Placental pericyte (primary cell): ENCODE data around the gene BEND5.

DNA sequence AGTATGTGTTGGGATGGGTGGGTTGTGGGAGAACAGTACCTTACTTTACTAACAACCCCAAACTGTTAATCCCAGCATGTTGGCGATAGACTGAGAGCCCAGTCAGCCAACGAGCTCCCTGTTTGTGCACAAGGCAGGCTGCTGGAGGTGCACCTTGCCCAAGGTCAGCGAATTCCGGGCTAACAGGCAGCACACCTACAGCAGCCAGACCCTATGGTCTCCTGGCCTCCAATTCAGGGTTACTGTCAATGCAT is 1.5 kb downstream of the TRABD2B start:
- CAGE, long polyA plus RNA = no peak

- CAGE, long polyA plus RNA = no peak
These were observed 24.9 kb downstream of the SLC5A9 start for GRCh38 chr1:48247342-48247877.

DNA sequence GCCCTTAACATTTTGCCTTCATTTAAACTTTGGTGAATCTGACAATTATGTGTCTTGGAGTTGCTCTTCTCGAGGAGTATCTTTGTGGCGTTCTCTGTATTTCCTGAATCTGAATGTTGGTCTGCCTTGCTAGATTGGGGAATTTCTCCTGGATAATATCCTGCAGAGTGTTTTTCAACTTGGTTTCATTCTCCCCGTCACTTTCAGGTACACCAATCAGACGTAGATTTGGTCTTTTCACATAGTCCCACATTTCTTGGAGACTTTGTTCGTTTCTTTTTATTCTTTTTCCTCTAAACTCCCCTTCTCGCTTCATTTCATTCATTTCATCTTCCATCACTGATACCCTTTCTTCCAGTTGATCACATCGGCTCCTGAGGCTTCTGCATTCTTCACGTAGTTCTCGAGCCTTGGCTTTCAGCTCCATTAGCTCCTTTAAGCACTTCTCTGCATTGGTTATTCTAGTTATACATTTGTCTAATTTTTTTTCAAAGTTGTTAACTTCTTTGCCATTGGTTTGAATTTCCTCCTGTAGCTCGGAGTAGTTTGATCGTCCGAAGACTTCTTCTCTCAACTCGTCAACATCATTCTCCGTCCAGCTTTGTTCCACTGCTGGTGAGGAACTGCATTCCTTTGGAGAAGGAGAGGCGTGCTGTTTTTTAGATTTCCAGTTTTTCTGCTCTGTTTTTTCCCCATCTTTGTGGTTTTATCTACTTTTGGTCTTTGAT is 103.6 kb downstream of the SPATA6 start:
- CAGE, long polyA plus RNA = no peak

DNA sequence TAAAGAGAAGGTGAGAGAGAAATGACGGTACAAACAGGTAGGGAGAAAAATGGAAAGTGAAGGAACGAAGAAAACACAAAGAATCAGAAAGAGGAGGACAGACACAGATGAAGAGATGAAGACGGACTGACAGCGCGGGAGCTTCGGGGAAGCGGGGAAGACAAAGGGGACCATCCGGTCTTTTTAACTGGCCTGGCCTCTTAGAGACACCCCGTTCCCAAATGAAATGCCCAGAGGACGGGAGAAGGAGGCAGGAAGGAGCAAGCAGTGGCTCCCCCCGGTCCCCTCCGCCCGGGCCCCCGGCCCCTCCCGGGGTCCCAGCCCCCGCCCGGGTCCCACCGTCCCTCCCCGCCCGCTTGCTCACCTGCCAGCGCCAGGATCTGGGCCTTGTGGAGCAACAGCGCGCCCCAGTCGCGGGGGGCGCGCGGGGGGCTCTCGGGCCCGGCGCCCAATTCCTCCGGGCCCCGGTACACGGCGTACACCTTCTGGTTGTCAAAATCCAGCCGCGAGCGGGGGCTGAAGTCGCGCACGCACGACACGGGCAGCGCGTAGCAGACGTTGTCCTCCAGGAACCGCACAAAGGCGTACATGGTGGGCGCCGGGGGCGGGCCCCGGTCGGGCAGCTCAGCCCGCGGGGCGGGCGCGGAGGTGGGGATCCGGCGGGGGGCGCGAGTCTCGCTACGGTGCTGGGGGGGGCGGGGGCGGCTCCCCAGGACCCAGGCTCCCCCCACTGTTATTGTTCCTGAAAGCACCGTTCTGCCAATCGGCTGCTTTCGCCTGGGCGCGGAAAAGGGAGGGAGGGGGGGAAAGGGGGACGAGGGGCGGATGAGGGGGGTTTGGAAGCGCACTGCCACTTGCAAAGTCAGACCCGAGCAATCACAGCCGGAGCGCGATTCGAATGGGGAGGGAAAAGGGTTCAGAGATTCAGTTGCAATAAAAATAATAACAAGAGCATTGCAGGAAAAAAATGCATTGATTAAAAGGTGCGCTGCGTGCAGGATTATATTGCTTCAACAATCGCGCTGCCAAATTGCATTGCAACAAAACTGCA is at the start of gene BEND5:
BEND5 (minus strand) TSS at position 650 of the 1,051 bp plus-strand sequence.
- CAGE, long polyA plus RNA = no peak

DNA sequence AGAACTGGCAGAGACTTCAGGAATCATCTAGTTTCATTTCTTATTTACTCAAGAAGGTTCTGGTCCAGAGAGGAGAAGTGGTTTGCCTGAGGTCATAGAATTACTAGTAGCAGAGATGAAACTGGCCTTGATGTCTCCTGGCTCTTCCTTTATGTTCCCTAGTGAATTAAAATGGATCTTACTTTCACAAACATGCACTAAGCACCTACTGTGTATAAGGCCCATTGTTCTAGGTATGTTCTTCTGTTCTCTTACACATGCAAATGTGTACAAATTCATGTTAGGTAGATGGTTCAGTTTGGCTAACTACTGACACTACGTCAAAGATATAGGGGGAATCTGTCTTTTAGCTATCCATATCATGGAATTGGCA is 11.3 kb upstream of the ELAVL4 start:
- CAGE, long polyA plus RNA = no peak

DNA sequence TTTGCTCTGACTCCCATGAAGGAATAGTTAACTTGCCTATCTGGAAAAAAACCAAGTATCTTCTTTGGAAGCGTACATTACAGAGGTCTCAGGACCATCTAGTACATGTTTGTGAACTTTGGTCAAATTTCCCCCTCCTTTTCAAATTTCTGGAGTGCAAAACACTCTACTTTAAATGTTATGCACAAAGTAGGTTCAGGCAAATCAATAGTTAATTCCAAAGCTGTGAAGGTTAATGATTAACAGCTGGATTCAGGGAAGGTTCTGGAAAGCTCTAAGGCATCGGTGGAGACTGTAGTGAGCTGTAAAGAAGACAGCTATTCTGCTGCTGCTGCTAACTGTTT is 70.9 kb downstream of the ELAVL4 start:
- CAGE, long polyA plus RNA = no peak

- CAGE, long polyA plus RNA = no peak
These were observed 116.2 kb upstream of the DMRTA2 start for GRCh38 chr1:50539316-50539913.

GRCh38 chr1:50873310-50873942 is 86.6 kb downstream of the FAF1 start:
- CAGE, long polyA plus RNA = no peak

DNA sequence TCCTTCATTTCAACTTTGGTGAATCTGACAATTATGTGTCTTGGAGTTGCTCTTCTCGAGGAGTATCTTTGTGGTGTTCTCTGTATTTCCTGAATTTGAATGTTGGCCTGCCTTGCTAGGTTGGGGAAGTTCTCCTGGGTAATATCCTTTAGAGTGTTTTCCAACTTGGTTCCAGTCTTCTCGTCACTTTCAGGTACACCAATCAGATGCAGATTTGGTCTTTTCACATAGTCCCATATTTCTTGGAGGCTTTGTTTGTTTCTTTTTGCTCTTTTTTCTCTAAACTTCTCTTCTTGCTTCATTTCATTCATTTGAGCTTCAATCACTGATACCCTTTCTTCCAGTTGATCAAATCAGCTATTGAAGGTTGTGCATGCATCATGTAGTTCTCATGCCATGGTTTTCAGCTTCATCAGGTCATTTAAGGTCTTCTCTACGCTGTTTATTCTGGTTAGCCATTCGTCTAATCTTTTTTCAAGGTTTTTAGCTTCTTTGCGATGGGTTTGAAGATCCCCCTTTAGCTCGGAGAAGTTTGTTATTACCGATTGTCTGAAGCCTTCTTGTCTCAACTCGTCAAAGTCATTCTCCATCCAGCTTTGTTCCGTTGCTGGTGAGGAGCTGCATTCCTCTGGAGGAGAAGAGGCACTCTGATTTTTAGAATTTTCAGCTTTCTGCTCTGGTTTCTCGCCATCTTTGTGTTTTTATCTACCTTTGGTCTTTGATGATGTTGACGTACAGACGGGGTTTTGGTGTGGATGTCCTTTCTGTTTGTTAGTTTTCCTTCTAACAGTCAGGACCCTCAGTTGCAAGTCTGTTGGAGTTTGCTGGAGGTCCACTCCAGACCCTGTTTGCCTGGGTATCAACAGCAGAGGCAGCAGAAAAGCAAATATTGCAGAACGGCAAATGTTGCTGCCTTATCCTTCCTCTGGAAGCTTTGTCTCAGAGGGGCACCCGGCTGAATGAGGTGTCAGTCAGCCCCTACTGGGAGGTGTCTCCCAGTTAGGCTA is 50.5 kb downstream of the FAF1 start:
- CAGE, long polyA plus RNA = no peak

DNA sequence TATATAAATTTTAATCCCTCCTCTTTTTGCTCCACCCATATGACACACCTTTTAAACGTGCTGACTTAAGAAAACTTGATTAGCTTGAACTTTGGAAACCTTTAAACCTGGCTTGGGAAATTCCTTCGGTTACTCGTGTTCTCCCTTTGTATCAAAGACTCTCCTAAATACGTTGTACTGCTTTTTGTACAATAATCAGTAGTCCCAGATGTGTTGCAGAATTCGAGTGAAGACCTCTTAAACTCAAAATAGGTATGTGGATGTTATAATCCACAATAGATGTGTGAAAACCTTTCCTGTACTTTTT is 1.3 kb downstream of the RNF11 start:
- CAGE, long polyA plus RNA = no peak

DNA sequence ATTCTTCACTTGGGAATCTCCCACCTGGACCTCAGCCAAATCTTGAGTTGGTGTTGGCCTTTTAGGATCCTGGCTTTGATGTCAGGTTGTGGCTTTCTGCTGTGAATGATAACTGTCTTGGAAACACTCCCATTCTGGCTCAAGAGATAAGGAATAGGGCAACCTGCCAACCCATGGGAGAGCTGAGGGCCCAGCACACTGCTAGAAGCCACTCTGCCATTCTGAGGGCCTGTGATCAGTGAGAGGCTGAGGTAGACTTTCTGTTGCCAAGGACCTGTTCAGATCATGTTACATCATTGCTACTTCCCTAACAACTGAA is 45.9 kb downstream of the TTC39A start:
- CAGE, long polyA plus RNA = no peak

- CAGE, long polyA plus RNA = no peak
These were observed 864 bp downstream of the EPS15 start for GRCh38 chr1:51517797-51519007.

DNA sequence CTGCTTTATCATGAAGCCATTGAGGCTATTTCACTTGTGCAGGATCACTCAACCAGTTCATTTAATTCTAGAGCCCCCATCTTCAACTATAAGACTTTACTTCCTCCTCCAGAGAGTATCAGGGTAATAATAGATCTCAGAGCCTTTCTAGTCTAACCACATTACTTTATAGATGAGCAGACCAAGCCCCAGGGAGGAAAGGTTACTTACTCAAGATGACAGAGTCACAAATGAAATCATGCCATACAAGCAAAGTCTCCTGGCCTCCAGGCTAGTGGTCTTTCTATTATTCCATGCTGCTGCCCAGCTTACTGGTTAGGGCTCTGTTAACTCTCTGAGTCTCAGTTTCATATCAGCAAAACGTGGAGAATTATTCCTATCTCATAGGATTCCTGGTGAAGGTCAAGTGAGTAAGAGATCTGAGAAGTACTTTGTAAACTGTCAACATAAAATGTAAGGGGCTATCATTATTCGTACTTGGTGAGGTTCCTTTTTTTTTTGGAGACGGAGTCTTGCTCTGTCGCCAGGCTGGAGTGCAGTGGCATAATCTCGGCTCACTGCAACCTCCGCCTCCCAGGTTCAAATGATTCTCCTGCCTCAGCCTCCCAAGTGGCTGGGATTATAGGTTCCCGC is 46.4 kb upstream of the OSBPL9 start:
- CAGE, long polyA plus RNA = no peak

- CAGE, long polyA plus RNA = no peak
These were observed 104.7 kb downstream of the NRDC start for GRCh38 chr1:51773858-51774180.

- CAGE, long polyA plus RNA = no peak
These were observed 94.1 kb downstream of the NRDC start for GRCh38 chr1:51784160-51785154.

DNA sequence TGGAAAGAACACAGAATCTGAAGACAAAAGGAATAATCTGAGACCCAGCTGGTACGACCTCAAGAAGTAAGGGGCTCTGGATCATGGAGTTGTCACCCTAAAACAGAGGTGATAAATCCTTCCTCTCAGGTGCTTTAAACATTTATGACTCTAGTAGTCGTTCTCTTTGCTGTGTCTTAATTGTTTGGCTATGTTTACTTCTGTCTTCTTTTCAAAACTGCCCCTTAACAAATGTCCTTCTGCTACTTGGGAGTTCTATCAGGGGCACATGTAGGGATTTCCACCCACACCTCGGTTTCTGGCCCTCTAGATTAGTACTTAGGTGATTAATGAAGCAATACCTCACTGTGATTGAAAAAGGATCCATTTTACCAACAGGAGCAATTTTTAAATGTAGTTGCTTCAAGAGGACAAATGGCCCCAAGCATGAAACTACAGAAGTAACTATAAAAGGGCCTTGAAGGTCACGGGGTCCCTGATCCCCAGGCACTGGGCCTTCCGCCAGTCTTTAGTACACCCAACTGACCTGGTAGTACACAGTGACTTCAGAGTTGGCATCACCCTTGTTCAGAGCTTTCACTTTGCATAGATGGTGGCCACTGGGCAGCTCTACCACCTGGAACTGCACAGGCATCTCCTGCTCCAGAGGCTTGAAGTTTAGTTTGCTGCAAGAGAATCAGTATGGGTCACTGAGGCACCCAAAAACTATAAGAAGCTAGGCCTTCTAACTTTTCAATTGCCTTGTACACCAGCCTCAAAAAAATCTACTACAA is 84.4 kb downstream of the NRDC start:
- CAGE, long polyA plus RNA = no peak

GRCh38 chr1:51794842-51795553 is 83.5 kb downstream of the NRDC start:
- CAGE, long polyA plus RNA = no peak

GRCh38 chr1:51863354-51863740 is 15.2 kb downstream of the NRDC start:
- CAGE, long polyA plus RNA = no peak

GRCh38 chr1:51976704-51977673 is 13.5 kb downstream of the RAB3B start:
- CAGE, long polyA plus RNA = no peak

DNA sequence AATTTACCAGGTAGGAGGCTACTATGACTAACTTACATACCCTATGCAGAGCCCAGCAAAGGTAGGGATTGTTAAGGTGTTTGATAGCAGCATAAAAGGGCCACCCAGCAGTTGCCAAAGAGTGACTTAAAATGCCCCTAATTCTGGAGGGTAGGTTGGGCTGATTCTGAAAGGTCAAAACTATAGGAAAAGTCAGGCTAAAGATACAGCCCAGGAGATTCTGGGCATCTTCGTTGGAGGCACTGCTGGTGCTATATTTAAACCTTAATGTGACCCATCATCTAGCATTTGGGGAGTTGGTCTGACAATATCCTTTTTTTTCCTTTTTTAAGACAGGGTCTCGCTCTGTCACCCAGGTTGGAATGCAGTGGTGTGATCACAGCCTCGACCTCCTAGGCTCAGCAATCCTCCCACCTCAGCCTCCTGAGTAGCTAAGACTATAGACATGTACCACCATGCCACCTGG is 21.7 kb downstream of the BTF3L4 start:
- CAGE, long polyA plus RNA = no peak